Osteocyte (in vitro differentiated cells): ENCODE measurements around the gene KRT75.

DNA sequence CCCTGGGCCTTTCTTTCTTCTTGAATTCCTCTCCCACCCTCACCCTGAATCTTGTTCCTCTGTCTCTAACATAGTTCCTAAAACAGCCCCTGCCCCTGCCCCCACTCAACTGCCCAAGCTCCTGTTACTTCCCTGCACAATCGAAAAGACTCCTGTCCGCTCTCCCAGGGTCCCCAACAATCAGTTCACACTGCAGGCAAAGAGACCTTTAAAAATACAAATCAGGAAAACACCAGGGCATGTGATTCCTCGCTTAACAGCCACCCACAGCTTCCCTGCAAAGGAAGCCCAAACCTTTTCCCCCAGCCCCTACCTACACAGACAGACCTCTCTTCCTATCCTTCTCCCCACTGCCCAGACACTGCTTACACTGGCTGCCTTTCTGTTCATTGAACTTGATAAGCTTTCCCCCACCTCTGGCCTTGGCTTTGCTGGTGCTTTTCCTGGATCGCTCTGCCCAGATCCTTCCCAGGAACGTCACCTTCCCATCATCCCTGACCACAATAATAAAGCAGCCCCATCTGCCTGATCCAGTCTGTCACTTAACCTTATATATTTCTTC lies 17.8 kb upstream of the ANKRD33 start:
- PRO-cap: no peak

DNA sequence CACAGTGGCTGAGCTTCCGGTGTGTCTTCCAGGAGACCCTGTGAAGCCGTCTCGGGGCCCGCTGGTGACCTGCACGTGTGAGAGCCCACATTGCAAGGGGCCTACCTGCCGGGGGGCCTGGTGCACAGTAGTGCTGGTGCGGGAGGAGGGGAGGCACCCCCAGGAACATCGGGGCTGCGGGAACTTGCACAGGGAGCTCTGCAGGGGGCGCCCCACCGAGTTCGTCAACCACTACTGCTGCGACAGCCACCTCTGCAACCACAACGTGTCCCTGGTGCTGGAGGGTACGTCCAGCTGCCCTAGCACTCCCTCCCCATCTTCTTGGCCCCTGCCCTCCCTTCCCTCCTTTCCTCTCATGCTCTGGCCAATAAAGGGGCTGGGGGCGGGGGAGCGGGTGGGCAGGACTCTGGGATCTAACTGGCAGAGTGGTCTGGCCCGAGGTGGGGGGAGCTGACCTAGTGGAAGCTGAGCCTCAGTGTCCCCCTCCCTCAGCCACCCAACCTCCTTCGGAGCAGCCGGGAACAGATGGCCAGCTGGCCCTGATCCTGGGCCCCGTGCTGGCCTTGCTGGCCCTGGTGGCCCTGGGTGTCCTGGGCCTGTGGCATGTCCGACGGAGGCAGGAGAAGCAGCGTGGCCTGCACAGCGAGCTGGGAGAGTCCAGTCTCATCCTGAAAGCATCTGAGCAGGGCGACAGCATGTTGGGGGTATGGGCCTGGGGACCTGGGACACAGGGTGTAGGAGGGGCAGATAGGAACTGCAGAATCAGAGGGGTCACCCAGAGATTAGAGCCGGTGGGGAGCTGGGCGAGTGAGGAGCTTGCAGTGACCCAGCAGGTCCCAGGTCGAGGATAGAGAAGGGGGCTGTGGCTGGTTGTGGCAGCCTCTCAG lies 6.0 kb downstream of the ACVRL1 start:
- PRO-cap: no peak

GRCh38 chr12:51924603-51925275 lies 17.4 kb downstream of the ACVRL1 start:
- PRO-cap: no peak

- PRO-cap: no peak
Measured at GRCh38 chr12:51952229-51953220, 1.0 kb downstream of the ACVR1B start.

DNA sequence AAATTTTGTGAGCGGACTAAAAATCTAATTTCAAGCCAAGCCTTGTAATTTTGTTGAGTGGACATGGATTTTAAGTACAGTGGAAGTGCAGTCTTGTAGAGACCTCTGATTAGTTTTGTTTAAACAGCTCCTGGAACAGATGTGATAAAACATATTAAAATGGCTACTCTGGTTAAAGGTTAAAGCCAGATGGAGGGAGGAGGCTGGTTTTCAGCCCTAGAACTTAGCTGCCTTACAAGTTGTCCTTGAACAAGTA lies 2.9 kb downstream of the ACVR1B start:
- PRO-cap: no peak

- PRO-cap: no peak
Measured at GRCh38 chr12:51954705-51955331, 3.3 kb downstream of the ACVR1B start.

- PRO-cap: no peak
Measured at GRCh38 chr12:51961839-51962200, 10.3 kb downstream of the ACVR1B start.

DNA sequence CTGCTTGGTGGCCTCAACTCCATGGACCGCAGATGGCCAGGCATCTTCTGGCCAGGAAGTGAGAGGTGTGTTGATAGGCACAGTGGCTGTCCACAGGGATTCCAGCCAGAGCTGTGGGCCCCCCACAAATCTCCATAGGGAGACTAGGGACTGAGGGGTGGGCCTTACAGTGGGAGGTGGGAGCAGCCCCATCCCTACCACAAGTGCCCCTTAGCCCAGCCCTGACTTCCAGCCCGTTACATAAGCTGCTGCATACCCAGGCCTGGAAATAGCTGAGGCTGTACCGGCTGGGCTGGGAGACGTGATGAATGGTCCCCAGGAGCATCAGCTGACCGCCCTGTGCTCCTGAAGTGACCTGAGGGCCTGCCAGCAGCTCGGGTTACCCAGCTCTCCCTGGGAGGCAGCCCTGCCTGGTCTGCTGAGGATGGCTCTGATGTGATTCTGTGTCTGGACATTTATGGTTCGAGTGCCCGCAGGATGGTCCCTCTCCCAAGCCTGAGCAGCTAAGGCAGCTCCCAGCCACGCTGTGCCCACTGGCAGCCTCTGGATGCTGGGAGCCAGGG lies 20.3 kb downstream of the TAMALIN start:
- PRO-cap: no peak

DNA sequence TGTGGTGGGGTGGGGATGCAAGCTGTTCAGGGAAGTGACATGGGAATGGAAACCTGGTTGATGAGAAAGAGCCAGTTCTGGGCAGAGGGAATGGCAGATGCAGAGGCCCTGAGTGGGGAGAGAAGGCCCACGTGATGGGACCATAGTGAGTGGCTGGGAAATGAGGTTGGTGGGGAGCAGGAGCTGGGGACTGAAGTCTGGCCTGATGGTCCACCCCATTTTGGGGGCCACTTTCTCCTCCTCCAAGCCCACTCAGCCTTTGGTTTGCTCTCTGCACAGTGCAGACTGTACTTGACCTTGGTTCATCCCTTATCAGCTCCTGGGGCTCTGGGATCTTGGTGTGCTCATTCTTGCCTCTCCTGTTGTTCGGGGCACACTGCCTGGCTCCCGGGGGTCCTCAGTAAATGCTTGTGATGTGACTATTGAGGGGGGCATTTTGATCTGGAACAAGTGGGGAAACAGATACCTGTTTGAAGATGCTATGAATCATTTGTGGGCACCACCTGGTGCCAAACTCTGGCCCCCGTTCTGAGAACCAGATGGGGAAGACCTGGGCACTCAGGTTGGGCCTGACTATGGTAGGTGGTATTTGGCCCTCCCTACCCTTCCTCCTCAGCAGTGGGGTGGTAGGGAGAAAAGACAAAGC lies 11.3 kb upstream of the NR4A1 start:
- PRO-cap: no peak

DNA sequence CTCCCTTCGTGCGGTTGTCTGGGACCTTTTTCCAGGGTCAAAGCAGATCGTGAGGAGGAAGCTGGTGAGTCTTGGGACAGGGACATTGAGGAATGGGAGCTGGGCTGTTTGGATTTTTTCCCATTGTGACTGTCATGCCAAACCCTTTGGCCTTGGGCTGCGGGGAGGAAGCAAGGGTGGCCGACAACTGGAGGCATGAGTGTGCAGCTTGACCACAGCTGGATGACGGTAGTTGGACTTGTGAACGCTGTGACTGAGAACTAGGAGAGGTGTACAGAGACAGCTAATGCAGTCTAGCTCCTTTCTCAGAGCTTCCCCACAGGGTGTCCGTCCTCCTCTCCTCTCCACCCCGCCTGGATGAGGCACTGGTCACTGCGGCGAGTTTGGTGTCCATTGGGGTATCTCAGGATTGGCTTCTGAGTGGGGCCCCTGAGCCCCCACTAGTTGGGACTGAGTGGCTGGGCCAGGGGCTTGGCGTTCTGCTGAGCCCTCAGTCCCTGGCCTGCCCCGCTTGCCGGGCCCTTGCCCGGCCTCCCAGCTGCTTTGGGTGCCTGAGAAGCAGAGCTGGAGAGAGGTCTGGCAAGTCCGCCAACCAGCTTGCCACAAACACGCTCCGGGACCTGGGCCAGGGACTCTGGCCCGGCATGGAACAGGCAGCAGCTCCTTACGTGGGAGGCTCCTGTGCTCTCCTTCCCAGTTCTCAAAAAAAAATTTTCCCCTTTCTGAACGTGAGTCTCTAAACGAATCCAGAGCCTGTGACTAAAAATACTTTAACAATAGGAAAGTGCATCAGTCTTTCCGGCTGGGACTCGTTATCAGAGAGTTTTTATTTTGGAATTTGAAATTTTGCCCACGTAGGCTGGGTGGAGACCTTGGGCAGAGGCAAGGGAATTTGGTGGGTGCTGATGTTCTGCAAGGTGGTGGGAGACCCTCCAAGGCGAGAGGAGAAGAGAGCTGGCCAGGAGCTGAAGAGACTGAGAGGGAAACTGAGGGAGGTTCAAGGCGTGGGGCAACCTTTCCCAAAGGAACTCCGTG lies 7.1 kb upstream of the NR4A1 start:
- PRO-cap: no peak

DNA sequence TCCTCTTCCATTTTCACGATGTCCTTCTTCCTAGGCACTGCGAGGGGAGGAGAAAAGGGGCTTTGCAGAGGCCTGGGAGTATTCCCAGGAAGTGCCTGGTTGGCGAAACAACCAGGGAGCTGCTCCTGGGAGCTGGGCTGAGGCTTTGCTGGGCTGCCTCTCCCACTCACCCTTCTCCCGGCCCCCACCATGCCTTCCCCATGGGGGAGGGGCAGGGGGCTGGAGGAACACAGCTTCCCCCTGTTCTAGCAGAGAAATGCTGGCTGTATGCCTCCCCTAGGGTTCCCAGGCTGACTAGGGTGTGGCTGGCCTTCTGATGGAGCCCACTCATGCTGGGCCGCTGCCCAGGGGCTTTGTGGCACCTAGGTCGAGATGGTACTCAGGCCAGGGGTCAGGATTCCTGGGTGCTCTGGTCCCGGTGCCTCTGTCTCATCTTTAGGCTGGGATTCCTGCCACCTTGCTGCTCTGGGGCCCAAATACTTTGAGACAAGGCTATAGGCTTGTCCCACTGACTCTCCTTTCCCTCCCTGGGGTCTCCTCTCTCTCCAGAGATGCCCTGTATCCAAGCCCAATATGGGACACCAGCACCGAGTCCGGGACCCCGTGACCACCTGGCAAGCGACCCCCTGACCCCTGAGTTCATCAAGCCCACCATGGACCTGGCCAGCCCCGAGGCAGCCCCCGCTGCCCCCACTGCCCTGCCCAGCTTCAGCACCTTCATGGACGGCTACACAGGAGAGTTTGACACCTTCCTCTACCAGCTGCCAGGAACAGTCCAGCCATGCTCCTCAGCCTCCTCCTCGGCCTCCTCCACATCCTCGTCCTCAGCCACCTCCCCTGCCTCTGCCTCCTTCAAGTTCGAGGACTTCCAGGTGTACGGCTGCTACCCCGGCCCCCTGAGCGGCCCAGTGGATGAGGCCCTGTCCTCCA lies 2.8 kb downstream of the NR4A1 start:
- PRO-cap: no peak

DNA sequence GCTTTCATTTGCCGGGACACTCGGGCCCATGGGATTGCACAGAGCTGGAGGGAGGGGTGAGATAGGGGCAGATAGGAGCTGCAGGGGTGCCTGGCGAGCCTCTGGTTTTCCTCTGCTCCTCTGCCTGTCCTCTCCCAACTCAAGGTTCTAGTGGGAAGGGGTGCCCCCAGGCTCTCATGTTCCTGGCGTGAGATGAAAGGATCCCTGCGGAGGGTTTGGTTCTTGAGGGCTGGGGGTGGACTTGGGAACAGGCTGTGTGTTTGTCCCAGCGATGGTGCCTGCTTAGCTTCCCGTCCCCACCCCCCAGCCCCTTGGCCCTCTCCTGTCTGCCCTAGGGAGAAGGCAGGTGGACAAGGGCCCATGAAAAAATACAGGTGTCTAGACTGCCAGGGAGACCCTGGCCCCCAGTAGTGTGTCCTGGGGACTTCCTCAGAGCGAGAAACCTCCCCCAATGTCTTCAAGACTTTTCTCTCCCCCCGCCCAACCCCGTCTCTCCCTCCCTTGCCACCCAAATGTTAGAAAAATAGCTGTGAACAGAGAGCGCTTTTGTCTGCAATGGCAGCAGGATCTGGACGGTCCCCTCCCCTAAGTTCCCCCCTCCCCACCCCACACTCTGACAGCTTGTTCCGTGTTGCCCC lies 4.3 kb downstream of the NR4A1 start:
- PRO-cap: no peak

- PRO-cap: no peak
Measured at GRCh38 chr12:52056021-52056956, 5.0 kb downstream of the NR4A1 start.

DNA sequence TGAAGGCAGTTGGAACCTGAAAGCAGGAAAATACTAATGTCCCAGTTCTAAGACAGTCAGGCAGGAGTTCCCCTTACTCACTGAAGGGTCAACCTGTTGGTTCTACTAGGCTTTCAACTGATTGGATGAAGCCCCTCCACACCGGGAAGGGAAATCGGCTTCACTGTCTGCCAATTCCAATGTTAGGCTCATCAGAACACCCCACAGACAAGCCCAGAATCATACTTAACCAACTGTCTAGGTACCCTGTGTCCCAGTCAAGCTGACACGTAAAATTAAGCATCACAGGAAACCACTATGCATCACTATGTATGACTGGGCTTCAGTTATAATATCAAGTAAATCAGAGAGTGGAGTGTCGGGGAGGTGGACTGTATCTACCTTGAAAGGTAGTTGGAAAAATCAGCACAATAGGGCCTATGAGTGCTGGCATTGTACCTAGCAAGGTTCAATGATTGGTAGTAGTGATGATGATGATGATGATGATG lies 3.5 kb upstream of the ATG101 start:
- PRO-cap: no peak

DNA sequence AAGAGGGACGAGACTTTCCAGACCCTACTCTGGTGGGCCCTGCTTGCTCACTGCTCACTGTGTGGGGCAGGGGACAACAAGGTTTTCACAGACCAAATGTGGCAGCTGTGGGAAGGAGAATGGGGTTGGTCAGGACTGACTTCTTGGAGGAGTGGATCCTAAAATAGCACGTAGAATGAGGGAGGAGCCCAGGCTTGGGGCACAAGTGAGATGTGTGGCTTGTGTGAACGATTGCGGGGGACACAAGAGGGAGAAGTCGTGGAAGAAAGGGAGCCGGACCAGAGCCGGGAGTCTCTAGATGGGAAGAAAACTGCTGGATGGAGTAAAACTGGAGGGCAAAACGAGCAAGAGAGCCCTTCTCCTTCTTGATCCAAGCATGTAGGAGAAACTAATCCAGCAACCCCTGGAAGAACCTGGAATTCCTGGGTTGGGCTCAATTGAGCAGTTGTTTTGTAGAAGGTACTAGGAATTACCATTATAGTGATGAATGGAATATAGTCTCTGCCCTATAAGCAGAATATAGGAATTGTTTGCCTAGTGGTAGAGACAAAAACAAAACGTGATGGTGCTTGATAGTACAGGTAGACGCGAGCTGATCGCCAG lies 880 bp downstream of the ATG101 start:
- PRO-cap: bidirectional peak, plus-strand start at position 243 of the sequence, minus-strand start at position 137 of the sequence

DNA sequence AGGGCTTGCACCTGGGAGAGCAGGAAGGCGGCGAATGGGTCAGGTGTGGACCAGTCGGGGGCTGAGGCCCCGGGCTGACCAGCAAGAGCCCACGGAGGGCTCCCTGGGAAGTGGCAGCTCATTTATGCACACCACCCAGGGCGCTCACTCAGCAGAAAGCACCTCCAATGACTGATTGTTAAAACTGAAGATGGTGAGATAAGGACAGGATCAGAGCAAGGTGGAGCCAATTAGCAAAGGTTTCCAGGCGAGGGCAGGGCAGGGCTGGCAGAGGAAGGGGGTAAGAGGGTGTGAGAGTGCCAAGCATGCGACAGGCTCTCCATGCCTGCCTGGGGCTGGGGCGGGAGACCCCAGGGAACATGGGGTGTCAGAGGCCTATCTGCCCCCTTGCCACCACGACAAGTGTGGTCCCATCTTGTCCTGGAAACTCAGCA lies 6.2 kb downstream of the KRT80 start:
- PRO-cap: no peak

GRCh38 chr12:52190647-52191652 lies 864 bp downstream of the KRT80 start:
- PRO-cap: no peak

DNA sequence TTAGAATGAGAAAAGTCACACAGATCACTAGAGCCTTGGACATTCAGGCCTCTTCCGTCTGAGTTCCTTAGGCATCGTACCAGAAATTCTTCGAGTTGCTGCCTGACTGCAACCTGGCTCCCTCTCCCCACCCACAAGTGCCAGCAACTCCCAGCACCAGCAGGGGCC lies 14.0 kb downstream of the KRT7 start:
- PRO-cap: no peak

DNA sequence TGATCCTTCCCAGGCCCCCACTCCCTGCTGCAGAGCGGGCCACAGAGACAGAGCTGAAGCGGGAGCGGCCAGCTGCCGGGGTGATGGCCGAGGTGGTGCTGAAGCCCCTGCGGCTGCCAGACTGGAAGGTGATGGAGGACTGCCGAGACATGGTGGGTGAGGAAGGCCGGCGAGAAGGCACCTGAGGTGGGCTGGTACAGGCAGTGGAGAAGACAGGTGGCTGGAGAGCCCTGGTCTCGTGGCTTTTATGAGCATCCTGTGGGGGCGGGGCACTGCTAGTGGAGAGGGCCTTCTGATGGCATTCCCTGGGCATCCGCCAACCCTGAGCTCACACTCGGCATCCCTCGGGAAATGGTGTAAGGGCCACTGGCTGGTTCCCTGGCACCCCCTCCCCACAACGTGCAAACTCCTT lies at the start of gene KRT75:
Gene KRT75, minus strand, starts transcription at position 218 of the 412 bp plus-strand sequence.
- PRO-cap: no peak

- PRO-cap: no peak
Measured at GRCh38 chr12:52614950-52615598, 3.3 kb downstream of the KRT73 start.